Frontal cortex (tissue), 2 donors: ENCODE data around the gene ADGRG1.

DNA sequence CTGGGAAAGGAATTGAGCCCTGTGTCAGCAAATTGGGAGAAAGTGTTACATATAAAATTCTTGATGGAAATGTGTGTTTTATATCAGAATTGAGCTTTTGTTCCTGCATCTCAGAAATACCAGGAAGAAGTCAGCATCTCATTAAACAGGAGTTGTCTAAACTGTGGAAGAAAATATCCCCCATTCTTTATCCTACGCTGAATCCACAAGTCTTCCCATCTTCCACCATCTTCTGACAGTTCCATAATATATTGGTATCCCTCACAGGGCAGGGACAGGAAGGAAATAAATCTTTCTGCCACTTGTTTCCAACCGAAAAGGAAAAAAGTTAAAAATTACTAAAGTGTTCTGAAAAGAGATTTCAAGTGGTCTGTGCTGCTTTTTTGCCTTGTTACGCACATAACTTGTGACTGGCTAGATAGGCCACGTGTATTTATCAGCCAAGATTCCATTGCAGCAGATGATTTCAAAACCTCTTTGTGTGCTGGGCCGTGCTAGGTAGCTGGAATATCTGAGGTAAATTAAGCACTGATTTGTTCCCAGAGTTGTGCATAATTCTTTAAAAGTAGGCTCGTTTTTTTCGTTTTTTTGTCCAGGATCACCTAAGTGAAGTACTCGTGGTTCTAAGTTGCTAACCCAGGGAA, 16.6 kb upstream of the SLC12A3 start:
- RAMPAGE, long total RNA: no peak

DNA sequence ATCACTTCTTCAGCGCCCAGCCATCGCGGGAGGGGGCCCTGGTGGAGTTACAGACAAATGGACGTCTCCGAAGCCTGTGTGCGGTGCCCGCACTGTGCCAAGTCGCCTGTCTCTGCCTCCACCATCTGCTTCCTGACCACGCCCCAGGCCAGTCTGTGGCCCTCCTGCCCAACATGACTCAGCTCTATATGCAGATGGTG, 36.6 kb downstream of the NLRC5 start:
- RAMPAGE, long total RNA: no peak

GRCh38 chr16:57093170-57093620, 812 bp downstream of the CPNE2 start:
- RAMPAGE, long total RNA: no peak

- RAMPAGE, long total RNA: no peak
Observed at GRCh38 chr16:57115236-57116447, 23.3 kb downstream of the CPNE2 start.

GRCh38 chr16:57141794-57142488, 43.9 kb downstream of the PSME3IP1 start:
- RAMPAGE, long total RNA: no peak

GRCh38 chr16:57145641-57146622, 39.9 kb downstream of the PSME3IP1 start:
- RAMPAGE, long total RNA: no peak

DNA sequence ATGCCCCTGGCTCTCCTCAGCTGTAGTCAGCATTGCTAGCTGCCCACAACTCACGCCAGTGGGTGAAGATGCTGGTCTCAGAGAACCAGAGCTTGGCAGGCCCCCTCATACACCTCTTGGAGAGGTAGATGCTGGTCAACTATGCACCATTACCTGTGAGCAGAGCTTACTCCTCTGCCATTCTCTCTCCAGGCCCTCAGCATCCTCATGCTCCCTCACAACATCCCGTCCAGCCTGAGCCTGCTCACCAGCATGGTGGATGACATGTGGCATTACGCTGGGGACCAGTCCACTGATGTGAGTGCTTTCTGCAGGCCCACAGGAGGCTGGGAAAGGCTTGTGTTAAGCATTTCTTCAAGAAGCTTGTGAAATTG, 4.4 kb upstream of the POLR2C start:
- RAMPAGE, long total RNA: no peak

DNA sequence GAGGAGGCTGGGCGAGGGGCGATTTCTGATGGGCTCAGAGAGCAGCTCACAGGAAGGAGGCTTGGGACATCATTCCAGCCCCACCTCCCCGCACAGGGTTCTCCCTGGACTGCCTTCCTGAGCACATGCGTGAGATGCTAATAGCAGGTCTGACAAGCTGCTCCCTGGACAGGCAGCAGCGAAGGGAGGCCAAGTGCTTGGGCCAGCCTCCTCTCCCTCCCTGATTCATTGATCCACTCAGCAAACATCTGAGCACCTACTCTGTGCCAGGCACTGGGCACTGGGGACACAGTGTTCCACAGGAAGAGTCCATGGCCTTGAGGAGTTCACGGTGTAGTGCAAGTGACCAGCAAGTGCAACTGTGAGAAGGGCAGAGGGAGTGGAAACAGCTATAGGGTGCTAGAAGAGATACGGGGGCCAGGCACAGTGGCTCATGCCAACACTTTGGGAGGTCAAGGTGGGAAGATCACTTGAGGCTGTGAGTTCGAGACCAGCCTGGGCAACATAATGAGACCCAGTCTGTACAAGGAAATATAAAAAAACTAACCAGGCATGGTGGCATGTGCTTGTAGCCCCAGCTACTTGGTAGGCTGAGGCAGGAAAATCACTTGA, 14.6 kb upstream of the DOK4 start:
- RAMPAGE, long total RNA: no peak

- RAMPAGE, long total RNA: no peak
Observed at GRCh38 chr16:57516027-57516568, 20.3 kb downstream of the CCDC102A start.

- RAMPAGE, long total RNA: no peak
Observed at GRCh38 chr16:57609371-57610283, 18.8 kb upstream of the ADGRG1 start.

DNA sequence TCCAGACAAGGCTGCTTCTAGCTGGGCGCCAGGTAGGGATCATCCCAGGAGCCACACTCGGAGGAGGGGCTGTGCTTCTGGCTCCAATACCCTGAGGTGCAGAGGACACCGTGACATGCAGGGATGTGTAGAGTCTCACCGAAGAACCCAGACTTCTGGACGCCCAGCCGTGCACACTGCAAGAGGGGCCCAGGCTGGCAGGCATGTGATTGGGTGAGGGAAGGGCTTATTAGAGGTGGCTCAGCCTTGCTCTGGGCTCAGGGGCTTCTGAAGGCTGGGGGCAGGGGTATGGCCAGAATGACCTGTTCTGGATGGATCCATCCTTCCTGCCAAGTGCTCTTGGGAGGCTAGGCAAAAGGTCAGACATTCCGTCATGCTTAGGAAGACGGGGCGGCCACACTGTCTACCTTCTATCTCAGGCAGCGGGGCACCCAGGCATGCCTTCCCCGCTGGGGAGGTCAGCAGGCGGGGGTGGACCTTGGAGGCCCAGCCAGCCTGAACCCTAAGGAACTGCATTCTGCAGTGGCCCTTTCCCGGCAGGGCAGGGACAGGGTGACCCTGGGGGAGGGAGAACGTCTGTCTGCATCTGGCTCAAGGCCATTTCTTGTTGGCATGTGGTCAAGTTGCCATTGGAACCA, 5.9 kb upstream of the ADGRG1 start:
- RAMPAGE, long total RNA: no peak

DNA sequence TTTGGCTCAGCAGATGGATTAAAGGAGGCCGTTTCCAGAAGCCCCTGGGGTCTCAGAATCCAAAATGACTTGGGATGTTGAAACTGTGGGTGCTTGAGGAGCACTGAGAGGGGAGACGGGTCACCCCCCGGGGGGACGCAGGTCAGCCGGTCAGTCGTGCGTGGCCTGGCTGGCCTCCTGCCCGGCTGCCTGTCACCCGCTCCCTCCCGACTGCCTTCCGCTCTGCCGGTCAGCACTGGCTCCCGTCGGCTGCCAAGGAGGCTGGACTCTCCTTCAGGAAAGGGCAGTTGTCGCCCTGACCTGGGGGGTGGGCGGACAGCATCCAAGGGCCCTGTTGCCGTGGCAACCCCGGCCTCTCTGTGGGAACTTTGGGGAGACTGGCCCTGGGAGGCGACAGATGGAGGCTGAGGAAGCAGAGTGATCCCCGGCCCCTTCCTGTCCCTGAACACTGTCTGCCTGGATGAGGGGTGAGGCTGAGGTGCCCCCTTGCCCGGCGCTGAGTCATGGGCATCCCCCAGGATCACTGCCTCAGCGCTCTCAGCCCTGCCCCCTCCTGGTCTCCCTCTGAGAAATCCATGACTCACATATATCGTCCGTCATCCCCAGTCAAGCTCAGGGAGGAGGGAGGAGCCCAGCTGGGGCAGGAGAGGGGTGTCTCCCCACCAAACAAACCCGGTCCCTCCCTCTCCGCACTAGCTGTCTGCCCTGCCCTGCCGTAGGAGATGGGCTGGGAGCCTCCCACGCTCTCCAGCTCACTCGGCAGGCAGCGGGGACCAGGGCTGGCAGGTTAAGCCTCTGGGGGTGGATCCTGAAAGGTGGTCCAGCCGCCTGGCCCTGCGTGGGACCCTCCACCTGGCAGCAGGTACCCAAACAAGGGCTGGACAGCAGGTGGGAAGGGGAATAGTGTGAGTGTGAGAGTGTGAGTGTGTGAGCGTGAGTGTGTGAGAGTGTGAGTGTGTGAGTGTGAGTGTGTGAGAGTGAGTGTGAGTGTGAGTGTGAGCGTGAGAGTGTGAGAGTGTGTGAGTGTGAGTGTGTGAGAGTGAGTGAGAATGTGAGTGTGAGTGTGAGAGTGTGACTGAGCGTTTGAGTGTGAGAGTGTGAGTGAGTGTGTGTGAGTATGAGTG, at the start of gene ADGRG1:
Gene ADGRG1, plus strand, starts transcription at position 690 of the 1,124 bp plus-strand sequence.
- RAMPAGE, long total RNA: no peak

DNA sequence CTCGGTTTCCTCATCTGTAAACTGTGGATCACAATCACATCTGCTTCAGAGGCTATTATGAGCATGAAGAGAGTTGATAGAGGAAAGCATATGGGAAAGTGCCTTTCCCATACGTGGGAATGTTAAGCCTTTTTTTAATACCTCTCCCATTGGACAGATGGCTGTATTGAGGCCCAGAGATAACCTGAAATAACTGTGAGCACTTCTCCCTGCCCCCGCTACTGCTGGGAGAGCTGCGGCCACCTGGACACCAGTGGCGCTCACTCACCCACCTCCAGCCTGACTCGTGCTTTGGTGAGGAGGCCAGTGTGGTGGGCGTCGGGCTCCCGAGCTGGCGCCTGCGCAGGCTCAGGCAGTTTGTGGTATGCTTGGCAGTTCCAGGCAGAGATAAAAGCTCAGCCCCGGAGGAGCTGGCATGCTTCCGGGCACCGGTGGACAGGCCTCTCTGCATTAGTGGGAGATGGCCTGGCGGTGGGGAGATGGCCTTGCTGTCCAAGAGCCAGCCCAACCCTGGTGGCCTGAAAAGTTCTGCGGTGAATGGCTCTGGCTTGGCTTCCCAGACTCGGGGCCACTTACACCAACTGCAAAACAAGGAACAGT, 4.0 kb downstream of the ADGRG1 start:
- RAMPAGE, long total RNA: no peak

DNA sequence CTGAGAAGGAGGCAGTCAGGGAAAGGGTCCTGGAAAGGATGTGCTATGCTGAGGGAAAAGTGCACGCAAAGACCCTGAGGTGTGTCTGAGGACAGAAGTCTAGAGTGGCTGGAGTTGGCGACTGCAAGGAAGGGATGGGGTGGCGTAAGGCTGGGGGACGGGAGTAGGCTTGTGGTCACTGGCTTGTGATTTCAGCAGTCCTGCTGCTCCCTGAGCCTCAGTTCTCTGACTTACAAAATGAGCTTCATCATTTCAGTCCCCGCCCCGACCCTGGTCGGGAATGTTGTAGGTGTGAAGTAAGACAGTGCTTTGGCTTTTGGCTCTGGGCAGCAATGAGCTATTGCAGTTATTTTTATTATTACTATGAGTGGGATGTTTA, 8.5 kb downstream of the ADGRG1 start:
- RAMPAGE, long total RNA: no peak

GRCh38 chr16:57774737-57775560, 27.3 kb downstream of the KIFC3 start:
- RAMPAGE, long total RNA: no peak

DNA sequence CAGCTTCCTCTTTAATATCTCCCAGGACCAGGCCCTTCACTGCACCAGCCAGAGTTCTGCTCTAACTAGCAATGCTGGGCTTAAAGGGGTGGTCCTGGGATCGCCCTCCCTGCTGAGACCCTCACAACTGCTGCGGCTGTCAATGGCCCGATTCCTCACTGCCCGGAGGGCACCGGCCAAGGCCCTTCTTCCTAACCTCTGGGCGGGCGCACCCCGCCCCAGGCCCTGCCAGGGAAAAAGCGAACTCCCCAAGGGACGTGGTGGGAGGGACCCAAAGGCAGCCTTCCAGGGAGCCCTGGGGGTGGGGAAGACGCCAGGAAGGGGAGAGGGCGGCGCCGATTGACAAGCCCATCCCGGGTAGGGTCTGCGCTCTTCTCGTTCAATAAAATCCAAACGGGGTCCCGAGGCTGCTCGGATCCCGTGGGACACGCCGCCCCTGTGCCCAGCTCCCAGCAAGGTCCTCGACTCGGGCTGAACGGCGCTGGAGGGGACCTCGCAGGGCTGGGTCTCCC, 521 bp downstream of the KIFC3 start:
- RAMPAGE, long total RNA: no peak

DNA sequence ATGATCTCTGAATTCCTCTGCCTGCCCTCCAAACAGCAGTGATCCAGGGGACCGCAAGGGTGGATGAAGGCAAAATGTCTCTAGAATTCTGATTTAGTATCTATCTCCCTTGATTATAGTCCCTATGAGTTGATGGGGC, 1.4 kb upstream of the KIFC3 start:
- RAMPAGE, long total RNA: no peak

DNA sequence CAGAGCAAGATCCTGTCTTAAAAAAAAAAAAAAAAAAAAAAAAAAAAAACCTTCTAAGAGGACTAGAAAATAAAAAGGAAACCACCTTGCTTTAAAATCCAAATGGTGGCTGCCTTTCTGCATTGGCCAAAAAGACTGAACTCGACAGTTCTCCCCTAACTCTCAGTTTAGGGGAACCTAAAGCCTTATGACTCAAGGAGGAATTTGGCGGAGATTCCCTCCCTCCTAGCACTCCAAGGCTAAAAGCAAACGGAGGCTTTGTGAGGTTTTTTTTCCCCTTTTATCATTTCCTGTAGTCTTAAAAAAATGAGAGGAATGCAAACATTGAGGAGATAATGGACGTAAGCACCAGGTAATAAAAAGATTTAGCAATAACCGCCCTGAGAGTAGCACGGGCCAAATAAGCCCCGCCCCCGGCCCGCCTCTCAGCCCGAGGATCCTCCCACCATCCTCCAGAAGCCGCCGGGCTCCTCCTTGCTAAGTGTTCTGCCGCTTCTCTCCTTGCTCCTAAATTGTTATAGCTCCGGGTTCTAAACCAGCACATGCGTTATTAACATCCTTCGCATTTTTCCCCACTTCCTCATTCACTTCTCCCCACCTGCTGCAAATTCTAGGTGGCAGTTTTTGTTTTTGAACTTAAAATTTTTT, 5.7 kb upstream of the KIFC3 start:
- RAMPAGE, long total RNA: no peak

DNA sequence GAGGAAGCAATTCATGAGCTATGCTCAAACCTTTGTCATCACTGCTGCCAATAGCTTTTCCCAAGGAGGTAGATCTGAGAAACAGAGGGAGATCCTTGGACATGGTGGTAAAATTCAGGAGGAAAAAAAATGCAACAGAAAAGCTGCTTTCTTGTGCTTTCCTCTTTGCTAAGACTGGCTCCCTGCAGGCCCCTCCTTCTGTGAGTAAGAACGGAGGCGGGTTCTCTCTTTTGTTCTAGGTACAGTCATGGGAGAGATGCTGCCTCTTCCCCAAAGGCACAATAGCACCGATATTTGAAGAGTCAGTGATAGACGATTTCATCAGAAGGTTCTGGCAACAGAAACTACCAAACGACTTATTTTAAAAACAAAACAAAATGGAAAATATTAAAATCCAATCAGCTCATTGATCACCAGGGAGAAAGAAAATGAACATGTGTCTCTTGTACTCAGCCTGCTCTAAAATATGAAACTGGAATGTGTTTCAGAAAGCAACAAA, 32.6 kb upstream of the KIFC3 start:
- RAMPAGE, long total RNA: no peak

- RAMPAGE, long total RNA: no peak
Observed at GRCh38 chr16:57890273-57890948, 80.5 kb downstream of the CNGB1 start.